Measurements from ENCODE around the genes MINDY2 and LDHAL6B.

DNA sequence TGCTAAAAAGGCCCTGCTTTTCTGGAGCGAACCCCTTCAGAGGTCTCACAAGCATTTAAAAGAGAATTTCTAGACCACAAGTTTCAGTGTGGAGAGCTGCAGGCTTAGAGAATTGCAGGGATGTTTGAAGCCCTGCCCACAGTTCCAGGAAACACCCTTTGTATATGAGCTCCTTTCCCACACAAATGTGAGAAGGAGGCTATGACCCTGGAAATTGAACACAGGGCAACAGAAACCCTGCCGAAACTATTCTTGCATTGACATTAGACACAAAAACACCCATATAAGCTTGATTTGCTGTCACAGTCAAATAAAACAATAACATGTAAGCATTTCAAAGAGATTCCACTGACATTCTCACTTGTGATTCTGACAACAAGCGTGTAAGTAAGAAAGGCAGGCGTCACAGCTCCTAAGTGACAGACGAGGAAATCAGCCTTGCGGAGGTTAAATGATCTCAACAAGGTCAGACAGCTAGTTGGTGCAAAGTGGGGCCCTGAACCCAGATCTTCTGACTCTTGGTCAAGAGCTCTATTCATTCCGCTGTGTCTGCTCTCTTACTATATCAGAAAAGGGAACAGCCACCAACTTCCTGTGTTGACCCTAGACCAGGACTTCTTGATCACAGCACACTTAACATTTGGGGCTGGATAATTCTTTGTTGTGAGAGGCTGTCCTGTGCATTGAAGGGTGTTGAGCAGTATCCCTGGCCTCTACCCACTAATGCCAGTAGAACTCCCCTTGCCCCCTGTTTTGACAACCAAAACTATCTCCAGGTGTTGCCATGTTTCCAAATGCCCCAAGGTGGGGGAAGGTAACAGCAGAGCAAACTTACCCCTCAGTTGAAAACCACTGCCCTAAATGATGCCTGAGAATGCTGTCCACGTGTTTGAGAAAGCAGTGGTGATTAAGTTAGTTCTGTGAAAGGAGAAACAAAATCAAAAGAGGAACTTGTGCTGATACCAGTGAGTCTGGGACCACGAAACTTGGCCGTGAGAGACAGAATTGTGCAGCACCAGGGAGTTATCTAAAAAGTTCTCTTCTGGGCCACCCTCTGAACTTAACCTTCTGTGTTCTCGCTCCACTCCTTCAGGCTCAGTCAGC is 86.0 kb downstream of the LIPC start:
- PRO-cap: no peak

DNA sequence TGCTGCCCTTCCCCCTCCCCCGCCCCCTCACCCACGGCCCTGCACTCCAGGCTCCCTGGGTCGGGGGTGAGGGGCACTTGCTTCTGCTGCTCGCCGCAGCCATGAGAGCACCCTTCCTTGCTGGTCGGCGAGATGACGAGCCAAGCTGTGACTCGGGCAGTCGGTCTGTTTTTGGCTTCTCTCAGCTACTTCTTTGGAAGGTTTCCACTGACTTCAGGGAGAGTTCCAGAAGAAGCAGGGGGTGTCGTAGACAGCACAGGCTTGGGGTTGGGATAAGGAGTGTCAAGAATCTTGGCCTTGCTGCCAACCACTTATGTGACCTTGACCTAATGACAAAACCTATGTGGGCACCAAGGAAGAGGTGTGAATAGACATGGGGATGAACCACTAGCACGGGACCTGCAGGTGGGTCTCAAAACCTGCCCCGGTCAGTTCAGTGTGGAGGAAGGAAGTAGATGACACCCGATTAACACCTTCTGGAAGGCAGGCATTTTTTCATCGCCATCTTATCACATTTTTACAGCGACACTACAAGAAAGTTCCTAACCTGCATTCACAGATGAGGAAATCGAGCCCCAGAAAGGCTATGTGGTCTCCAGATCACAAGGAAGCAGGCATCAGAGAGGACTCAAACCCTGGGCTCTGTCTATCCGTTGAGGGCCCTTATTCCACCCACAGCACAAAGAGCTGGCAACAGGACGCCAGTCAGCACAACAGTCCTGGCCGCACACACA is 120.9 kb downstream of the LIPC start:
- PRO-cap: unidirectional peak, minus-strand start at position 134 of the sequence

- PRO-cap: no peak
Observed at GRCh38 chr15:58748367-58748672, 1.2 kb downstream of the ADAM10 start.

- PRO-cap: no peak
Observed at GRCh38 chr15:58750191-58750362, 570 bp upstream of the ADAM10 start.

GRCh38 chr15:58771061-58771929 is at the start of gene MINDY2:
TSS of gene MINDY2 (plus strand) at chr15:58771302.
- PRO-cap: bidirectional peak, plus-strand start at chr15:58771214, minus-strand start at chr15:58770968; bidirectional peak, plus-strand start at chr15:58771656, minus-strand start at chr15:58771649

GRCh38 chr15:58851510-58852029 is 80.5 kb downstream of the MINDY2 start:
- PRO-cap: no peak

- PRO-cap: no peak
Observed at GRCh38 chr15:58899414-58900172, 33.9 kb downstream of the SLTM start.

DNA sequence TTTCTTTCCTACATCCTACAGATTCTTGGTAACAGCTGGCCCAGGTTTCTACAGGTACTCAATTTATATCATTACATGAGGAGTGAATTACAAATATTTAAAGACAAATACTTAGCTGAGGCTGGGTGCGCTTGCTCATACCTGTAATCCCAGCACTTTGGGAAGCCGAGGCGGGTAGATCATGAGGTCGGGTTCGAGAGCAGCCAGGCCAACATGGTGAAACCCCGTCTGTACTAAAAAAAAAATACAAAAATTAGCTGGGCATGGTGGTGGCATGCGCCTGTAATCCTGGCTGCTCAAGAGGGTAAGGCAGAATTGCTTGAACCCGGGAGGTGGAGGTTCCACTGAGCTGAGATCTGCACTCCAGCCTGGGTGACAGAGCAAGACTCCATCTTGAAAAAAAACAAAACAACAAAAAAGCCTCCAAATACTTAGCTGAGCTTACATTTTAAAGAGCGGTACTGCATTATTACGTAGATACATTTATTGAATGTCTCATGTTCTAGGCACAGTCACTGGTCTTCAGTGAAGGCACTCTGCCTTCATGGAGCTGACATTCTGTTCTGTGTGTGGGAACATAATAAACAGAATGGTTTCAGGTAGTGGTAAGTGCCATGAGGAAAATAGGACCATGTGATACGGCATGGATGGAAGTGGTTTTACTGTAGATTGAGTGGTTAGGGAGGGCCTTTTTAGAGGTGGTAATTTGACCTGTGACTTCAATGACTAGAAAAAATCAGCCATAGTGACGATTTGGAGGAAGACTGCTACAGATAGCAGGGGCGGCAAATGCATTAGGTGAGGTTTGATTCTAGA is 3.6 kb downstream of the RNF111 start:
- PRO-cap: no peak

DNA sequence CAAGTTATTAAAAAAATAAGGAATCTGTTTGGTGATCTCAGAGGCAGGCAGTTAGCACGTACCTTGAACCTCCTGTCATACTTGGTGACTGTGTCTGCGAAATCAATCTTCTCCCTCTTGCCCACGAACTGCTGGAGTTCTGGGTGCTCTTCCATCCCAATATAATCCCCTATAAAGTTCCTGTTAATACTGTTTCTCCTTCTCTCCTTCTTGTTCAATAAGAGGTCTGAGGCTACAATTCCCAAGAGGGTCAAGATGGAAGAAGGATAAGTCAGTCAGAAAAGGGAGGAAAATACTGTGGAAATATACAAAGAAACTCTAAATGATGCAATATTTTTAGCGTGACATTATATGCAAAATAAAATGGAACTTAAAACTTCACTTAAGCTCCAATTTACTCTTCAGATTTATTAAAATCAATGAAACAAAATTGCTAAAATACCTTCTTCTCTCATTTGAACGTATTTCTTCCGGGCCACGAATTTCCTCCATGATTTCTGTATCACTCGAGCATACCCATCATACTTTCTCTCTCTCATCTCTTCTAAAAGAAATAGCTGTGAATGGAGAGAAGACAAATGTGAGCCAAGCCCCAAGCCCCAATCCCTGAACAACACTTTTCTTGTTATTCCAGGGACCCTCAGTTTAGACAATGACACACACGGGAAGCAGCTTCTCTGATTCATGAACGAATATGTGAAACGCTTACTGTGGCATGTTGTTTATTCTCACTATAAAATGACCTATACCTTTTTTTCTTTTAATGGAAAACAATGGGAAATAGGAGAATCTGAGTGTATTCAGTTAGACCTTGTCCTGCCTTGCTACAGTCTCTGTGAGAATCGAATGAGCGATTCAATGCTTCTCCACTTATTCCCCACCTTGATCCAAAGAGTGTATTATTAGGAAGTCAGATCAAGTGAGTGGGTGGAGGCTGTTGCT is 32.7 kb upstream of the LDHAL6B start:
- PRO-cap: no peak

GRCh38 chr15:59175696-59176075 is 31.0 kb upstream of the LDHAL6B start:
- PRO-cap: no peak

DNA sequence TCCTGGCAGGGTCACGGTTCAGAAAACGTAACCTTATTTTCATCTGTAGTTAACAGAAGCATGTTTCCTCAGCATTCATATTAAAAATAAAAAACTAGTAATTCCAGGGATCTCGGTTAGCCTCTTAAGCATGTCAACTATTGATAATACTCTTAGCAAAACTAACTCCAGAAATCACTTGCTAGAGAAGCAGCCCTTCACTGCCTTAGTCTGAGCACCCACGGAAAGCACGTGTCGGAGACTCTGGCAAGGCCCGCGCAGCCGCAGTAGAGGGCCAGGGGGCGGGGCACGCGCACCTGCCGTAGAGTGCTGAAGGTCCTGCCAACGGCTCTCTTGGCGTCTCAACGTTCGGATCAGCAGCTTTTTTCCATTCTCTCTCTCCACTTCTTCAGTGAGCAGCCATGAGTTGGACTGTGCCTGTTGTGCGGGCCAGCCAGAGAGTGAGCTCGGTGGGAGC is at the start of gene LDHAL6B:
Gene LDHAL6B (plus strand): TSS at position 304 of the 457 bp plus-strand sequence.
- PRO-cap: no peak

DNA sequence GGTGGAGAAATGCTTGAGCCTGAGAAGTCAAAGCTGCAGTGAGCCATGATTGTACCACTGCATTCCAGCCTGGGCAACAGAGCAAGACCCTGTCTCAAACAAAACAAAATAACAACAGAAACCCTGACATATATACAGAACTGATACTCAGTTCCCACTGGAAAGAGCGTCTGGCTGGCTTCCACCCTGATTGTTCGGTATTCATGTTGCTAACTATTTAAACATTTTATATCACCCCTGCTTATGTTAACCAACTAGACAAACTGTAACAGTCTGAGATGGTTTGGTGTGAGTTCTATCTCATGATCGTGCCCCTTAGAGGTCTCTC is 78.8 kb downstream of the MYO1E start:
- PRO-cap: no peak

DNA sequence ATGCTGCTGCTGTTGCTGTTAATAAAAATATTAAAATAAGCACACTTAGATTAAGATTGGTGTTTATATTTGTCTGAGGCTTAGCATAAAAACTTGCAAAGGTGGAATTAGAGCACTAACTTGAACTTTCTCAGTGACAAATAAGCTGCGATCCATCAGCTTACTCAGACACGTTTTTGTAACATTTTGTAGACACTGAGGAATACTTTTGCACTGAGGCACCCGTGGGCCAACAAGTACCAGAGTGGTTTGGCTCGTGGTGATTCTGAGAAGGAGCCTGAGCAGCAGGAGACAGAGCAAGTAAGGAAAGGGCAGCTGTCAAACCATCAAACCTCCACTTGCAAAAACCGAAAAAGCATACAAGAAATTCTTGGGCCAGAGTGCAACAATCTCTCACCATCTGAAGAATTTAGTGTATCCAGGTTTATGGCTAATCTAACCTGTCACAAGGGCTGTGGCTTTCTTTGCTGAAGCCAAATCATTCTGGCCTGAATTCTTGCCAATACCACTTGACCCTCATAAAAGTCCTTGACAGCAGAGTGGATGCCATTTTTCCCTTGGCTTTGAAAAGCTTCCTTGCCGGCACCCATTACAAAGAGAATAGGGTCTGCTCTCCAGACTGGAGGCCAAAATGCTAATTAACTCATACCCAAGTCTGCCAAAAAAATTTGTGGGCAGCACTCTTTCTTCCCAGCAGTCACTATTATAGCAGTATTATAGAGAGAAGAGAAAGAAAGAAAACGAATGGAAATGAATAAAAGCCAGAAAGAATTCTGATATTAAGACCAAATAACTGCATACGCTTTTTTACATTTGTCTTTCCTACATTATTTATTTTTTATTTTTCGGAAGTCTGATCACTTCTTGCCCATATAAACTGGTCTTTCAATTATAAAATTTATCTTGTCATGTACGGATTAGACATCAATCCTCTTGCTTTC is 56.6 kb downstream of the MYO1E start:
- PRO-cap: no peak

- PRO-cap: no peak
Observed at GRCh38 chr15:59336530-59337489, 35.9 kb downstream of the MYO1E start.

- PRO-cap: bidirectional peak, plus-strand start at chr15:59410555, minus-strand start at chr15:59410488
Observed at GRCh38 chr15:59410388-59410756, 27.6 kb upstream of the FAM81A start.

DNA sequence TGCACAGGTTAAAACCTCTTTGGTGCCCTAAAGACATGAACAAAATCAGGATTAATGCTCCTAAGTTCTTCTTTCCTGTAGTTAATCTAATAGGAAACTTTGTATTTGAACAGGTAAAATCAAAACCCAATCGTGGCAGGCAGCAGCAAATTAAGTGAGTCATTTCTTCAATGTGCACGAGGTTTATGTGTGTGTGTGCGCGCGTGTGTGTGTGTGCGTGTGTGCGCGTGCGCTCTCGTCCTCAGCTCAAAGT is 851 bp downstream of the FAM81A start:
- PRO-cap: unidirectional peak, minus-strand start at position 156 of the sequence

- PRO-cap: unidirectional peak, minus-strand start at chr15:59531209; unidirectional peak, minus-strand start at chr15:59531448
Observed at GRCh38 chr15:59530947-59531502, 80.6 kb upstream of the GCNT3 start.

GRCh38 chr15:59555627-59556120 is 55.9 kb upstream of the GCNT3 start:
- PRO-cap: unidirectional peak, plus-strand start at chr15:59555943; unidirectional peak, plus-strand start at chr15:59556055

DNA sequence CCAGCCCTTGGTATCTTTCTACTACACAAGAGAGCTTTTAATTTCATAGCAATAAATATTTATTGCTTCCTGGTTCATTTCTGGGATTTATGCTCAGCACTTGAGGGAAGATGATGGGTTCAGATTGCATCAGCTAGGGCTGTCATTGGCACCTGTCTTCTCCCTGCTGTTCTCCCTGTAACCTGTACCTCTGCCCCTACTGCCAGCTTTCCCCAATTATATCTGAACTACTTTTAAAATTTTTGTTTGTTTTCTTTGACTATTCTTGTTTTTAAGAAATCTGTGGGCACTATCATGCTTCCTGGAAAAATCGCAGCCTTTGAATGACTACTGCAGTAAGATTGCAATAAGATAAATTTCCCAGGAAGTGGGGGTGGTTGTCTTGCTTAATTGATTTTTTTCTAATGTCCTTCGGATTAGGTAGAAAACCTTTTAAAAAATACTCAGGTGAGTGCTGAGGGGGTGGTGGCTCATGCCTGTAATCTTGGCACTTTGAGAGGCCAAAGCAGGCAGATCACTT is 24.2 kb upstream of the GCNT3 start:
- PRO-cap: no peak

DNA sequence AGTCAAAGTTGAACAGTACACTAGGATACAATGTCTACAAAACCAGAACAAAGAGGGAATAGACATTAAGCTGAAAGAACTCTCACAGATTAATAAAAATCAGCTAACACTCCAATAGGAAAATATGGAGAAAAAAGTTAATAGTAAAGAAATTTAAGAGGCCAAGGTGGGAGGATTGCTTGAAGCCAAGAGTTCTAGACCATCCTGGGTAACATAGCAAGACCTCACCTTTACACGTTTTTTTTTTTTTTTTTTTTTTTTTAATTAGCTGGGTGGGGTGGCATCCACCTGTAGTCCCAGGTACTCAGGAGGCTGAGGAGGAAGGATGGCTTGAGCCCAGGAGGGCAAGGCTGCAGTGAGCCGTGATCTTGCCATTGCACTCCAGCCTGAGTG is 18.4 kb upstream of the GCNT3 start:
- PRO-cap: unidirectional peak, plus-strand start at position 319 of the sequence

Data from rectum (tissue), 1 donor.